Psoas muscle (tissue), 2 donors: Measurements from ENCODE around the gene ASAH2.

- PRO-cap, 2 experiments = no peak in any of the 2 experiments
Observed at GRCh38 chr10:46020733-46021281, 9.6 kb downstream of the NCOA4 start.

GRCh38 chr10:46092174-46093045 is 46.3 kb upstream of the MSMB start:
- PRO-cap, 2 experiments = no peak in any of the 2 experiments

DNA sequence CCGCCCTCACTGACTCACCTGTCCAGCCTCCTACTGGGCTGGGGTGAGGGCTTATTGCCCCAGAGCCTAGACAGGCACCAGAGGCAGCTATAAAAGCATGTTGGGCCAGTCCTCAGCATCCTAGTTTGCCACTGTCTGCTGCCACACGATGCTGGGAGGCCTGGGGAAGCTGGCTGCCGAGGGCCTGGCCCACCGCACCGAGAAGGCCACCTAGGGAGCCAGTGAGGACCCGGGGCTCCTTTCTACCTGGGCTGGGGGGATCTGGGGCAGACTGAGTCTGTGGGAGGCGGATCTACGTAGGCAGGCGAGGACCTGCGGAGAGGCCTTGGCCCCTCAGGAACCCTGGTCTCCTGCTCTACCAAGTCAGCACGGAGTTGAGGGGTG is 6.6 kb upstream of the ANXA8L1 start:
- PRO-cap, 2 experiments = no peak in any of the 2 experiments

- PRO-cap, 2 experiments = no peak in any of the 2 experiments
Observed at GRCh38 chr10:46539749-46540063, 16.8 kb downstream of the GPRIN2 start.

- PRO-cap, 2 experiments = no peak in any of the 2 experiments
Observed at GRCh38 chr10:46540079-46540324, 16.5 kb downstream of the GPRIN2 start.

GRCh38 chr10:46756855-46757324 is 154.3 kb upstream of the PTPN20 start:
- PRO-cap, 2 experiments = no peak in any of the 2 experiments

DNA sequence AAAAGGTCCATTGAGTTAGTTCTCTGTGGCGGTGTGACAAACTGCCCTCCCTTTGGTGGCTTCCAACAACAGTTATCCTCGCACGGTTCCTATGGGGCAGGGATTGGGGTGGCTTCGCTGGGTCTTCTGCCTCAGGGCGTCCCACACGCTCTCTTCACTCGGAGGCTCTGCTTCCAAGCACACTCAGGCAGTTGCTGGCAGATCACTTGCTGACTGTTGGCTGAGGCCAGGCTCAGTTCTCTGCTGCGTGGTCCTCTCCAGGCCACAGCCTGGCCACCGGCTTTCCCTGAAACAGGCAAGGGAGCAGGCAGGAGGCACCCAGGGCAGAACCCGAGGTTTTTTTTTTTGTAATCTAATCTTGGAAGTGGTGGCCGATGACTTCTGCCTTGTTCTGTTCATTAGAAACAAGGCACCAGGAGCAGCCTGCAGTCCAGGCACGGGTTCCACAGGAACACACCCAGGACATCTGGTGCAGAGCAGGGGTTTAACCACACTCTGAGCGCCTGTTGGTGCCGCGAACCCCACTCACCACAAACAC is 112.1 kb downstream of the PTPN20 start:
- PRO-cap, 2 experiments = no peak in any of the 2 experiments

DNA sequence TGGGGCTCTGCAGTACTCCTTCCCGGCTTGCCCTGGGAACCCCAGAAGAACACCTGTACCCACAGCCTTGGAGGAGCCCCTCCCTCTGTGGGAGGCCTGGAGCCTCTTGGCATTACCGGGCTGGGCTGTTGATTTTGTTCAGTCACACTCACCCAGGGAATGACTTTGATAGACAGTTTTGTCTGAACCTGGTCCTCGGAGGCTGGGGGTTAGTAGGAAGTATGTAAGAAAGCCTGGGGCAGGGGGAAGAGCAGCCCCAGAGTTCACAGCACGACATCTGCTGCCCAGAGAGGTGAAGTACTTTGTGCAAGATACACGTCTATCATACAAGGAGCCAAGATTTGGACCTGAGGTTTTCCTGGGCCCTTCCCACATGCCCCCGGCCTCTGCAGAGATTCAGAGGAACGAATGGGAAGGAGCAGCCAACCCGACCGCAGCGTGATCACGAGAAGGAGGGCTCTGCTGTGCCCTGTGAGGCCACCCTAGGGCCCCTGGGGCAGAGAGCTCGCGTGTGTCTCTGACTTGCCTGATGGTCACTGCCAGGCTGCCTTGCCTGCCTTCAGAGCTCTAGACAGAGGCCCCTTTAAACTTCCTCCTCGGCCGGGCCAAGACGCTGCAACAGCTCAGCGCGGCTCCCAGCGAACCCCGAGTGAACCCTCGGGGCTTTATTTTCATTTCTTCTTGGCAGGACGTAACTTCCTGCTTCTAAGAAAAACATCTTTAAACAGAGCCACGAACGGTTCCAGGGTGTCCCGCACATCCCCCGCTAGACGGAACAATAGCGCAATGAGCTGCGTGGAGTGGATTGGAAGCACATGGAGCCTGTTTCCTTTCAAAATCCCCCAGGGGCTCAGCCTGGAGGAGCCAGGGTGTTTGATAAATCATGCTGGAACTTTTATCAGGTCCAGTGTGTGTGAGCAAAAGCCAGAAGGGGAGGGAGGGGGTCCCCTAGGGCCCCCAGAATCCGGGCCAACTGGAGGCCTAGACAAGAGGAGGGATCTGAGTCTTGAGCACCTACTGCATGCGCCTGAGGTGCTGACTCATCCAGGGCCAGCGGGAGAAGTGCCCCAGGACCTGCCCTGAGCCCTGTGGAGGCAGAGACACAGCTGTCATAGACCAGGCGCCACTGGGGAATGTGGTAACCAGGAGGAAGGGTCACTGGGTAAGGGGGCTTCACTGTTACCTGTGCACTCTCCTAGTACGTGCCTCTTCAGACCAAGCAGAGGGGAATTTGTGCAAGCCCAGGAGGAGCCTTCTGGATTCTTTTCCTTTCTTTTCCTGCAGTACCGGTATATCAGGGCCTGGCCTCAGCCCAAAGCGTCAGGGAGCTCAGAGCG is 134.2 kb upstream of the GDF10 start:
- PRO-cap, 2 experiments = no peak in any of the 2 experiments

DNA sequence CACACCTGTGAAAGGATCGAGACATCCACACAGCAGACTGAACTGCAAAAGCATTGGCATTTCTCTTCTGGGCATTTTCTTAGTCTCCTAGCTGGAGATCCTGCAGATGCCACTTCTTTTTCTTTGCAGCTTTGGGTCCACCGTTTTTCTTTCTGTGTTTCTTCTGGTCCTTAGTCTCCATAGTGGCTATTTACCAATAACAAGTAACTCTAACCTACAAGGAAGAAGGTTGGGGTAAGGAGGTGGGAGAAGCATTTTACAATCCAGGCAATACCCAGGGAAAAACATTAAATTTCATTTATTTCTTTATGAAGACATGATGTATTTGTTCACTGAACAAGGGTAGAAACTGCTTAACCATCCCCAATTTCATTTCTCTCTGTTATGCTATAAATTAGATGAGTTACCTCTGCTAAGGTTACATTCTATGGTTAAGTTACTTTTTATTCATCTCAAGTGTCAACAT is 28.3 kb upstream of the AGAP9 start:
- PRO-cap, 2 experiments = no peak in any of the 2 experiments

DNA sequence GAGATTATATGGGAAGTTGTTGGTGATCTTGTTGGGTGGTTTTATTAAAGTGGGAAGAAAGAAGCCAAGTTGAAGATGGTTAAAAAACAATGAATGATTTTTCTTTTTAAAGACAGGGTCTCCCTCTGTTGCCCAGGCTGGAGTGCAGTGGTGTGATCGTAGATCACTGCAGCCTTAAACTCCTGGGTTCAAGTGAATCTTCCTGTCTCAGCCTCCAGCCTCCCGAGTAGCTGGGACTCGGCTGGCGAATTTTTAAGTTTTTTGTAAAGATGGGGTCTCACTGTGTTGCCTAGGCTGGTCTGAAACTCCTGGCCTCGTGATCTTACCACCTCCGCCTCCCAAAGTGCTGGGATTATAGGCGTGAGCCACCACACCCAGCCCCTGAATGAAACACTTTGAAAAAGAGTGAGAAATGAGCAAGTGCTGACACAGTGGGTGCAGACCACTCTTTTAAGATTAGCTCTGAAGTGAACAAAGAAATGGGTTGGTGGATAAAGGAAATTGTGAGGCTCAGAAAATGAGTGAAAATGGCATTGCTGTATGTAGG is 10.7 kb downstream of the MAPK8 start:
- PRO-cap, 2 experiments = no peak in any of the 2 experiments

- PRO-cap, 2 experiments = no peak in any of the 2 experiments
Observed at GRCh38 chr10:48577037-48577455, 27.8 kb downstream of the ARHGAP22 start.

GRCh38 chr10:48623615-48623829 is 18.6 kb upstream of the ARHGAP22 start:
- PRO-cap, 2 experiments = no peak in any of the 2 experiments

- PRO-cap, 2 experiments = no peak in any of the 2 experiments
Observed at GRCh38 chr10:48667897-48668774, 16.5 kb upstream of the WDFY4 start.

GRCh38 chr10:49076910-49077750 is 38.2 kb downstream of the VSTM4 start:
- PRO-cap, 2 experiments = no peak in any of the 2 experiments

DNA sequence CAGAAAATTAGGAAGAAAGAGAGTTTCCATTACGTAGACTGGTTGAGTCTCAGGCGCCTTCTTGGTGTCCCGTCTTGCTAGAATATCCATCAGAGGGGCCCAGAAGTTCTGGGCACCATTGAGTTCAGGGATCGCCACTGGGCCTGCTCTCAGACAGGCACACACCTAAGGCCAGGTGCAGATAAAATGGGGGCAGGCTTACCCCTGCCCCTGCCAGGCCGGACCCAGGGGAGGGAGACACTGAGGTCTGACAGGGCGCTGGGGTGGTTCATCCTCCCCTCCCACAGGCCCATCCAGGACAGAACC is 33.2 kb downstream of the DRGX start:
- PRO-cap, 2 experiments = no peak in any of the 2 experiments

- PRO-cap, 2 experiments = no peak in any of the 2 experiments
Observed at GRCh38 chr10:49419019-49419528, 23.2 kb upstream of the DRGX start.

DNA sequence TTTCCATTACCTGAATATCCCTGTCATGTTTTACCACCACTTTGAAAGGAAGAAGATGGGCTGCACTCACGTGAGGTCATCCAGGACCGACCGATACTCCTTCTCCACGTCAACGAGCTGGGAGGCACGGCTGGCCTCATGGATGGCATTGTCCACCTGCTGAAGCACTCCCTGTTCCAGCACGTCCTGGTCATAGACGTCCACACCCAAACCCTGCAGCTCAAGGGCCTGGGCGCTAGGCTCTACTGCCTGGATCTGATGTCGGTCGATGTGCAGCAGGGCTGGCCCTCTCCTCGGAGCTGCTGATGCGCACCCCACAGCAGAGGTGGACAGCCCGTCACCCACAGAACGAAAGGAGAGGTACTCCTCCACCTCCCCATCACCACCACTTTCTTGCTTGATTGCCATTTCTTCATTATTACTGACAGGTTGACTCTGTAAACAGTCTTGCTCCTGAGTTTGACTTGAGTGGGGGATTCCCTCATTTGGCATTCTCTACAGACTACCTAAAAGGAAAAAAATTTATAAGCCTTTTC is 6.4 kb downstream of the ERCC6 start:
- PRO-cap, 2 experiments = no peak in any of the 2 experiments

GRCh38 chr10:49964016-49964987 is 22.4 kb downstream of the TIMM23B start:
- PRO-cap, 2 experiments = no peak in any of the 2 experiments

GRCh38 chr10:50251230-50251868 is at the start of gene ASAH2:
Gene ASAH2 (minus strand): TSS chr10:50251516.
- PRO-cap, 2 experiments = no peak in any of the 2 experiments

DNA sequence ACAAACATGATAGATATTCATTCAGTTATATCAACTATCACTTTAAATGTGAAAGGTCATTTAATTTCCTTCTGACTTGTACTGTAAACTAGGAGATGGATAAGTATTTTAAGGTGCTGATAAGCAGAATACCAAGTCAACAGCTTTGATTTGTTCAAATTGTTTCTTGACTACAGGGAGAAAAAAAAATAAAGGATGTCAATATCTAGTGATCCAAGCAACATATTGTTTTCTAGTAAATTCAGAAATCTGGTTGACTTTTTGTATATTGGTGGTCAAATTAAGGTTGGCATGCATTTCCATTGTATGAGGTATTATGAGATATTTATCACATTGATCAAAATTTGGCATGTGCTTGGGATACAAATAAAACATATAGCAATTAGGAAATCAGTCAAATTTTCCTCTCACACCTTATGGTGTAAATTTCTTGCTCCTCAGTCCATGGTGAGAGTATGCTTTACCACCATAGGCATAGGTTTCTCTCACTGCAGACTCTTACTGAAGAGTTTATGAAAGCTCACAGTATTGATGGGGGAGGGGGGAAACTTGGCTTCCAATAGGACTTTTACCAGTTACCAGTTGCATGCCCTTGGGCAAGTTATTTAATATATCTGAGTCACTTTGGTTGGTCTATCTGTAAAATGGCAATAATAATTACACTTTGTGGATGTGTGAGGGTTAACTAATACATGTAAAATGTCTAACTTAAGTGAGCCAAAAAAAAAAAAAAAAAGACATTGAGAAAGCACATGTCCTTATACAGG is 52.4 kb upstream of the ASAH2 start:
- PRO-cap, 2 experiments = no peak in any of the 2 experiments